Measurements from ENCODE around the genes SNAP91, CEP162 and CFAP206.

GRCh38 chr6:83291636-83292237 is 98.6 kb downstream of the RWDD2A start:
- RRBS: no CpG with 5 or more reads among the region's 9 CpGs

DNA sequence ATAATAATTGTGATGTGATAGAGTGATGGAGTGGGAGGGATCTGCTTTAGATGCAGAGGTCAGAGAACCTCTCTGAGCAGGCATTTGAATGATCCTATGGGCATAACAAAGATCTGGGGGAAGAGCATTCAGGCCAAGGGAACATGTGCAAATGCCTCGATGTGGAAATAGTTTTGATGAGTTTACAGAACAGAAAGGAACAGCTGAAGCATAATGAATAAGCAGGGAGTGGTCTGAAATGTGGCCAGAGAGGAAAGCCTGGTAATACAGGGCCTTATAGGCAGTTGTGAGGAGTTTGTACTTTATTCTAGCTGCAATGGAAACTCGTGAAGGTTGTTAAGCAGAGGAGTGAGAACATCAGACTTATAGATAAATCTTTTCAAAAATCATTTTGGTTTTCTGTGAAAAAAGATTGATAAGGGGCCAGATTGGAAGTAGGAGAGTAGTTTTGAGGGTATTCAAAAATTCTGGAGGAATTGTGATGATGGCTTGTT is 33.1 kb upstream of the ME1 start:
- RRBS: no CpG with 5 or more reads among the region's 2 CpGs

- RRBS: 4% methylated on average over 26 of the region's 83 CpGs
These were observed at the start of gene SNAP91 for GRCh38 chr6:83709002-83709842. Gene SNAP91, minus strand, starts transcription at chr6:83709101.

- RRBS: 0% methylated on average over 3 of the region's 55 CpGs
These were observed at the start of gene CEP162 for GRCh38 chr6:84226881-84228167. Gene CEP162, minus strand, starts transcription at chr6:84227643.

DNA sequence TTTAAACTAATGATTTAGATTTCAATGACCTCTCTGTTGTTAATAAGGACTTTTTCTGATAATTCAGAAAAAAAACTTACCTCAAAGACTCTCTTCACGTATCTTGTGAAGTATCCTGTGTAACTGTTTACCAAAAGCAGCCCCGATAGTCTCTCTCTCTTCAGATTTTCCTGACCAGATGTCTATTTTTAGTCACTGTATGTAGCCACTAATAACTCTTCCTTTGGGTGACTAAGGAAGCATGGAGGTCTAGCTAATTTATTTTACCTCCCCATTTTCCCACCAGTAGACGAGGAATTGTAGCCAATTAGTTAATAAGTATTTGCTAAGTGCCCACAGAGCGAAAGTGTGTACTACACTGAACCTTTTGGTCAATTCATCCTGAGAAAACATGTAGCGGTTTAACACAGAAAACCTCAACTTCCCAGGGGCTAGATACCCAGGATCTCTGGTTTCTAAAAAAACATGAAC is 180.7 kb downstream of the TBX18 start:
- RRBS: no CpG with 5 or more reads among the region's 5 CpGs

GRCh38 chr6:84626302-84626621 is 138.1 kb downstream of the TBX18 start:
- RRBS: no CpG with 5 or more reads among the region's 17 CpGs

- RRBS: no CpG with 5 or more reads among the region's 3 CpGs
These were observed 166.3 kb upstream of the NT5E start for GRCh38 chr6:85283555-85284008.

DNA sequence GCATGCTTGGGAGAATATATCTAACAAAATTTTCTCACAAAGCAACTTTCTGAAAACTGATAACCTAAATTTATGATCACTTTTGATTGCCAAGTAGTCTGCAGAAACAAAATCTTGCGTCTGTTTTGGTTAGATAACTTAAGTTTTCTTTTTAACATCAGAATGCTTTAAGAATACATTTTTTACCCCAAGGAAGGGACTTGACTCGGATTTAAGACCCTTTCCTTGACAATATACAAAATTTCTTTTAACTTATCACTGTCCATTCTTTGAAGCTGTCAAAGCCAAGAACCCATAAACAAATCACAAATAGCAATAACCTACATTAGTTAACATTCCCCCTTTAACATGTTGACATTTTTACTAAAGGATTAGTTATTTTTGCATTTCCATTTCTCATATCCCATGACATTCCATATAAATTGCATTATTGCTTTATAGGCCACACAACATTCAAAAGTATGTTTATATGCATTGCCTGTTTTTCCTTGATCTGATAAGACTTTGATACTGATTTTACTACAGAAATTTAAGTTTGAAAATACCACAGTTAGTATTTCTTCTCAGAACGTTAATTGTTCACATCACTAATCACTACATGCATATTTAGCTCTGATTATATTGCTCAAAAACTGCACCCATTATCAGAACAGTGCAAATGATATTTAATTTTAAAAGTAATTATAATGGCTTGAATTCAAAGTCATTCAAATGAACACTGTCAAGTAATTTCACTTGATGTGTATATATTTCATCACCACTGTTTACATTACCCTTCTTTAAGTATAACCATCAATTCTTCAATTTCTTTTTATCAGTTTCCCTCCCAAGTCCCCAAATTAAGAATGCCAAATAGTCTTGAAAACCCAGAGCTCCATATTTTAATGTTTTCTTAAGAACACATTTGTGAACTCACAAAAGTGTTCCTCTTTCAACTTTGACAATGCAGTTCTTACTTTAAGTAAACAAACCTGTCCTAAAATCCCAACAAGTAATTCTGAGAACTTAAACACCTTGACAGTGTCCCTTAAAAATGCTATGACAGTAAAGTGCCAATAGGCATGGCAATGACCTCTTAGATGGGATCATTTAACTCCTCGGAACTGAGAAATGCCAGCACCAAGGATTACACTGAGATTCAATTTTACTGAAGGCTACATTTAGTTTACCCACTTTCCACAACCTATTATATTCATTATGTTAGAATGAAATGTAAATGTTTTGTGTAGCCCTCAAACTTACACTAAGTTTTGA is 16.4 kb upstream of the SNX14 start:
- RRBS: no CpG with 5 or more reads among the region's 4 CpGs

DNA sequence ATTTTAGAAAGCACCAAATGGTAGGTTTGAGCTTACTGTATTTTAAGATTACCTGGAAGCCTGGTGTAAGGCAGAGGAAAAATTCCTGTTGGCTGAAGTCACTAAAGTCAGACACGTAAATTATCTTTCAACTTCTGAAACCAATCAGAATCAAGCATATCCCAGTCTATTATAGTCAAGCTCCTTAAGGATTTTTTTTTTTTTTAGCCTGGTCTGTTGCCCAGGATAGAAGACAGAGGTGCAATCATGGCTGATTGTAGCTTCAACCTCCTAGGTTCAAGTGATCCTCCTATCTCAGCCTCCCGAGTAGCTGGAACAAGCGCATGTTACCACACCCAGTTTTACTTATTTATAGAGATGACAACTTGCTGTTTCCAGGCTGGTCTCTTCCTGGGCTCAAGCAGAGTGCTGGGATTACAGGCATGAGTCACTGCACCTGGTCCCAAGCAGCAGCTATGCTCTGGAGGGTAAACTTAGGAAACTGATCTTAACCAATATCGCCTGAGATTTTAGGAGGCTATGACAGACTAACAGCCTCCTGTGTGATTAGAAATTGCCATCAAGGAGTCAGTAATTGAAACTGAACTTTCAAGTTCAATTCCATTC is 32.6 kb upstream of the SYNCRIP start:
- RRBS: no CpG with 5 or more reads among the region's 4 CpGs

GRCh38 chr6:85966825-85967270 is 324.2 kb upstream of the SYNCRIP start:
- RRBS: no CpG with 5 or more reads among the region's 5 CpGs

GRCh38 chr6:86026877-86027260 is 384.2 kb upstream of the SYNCRIP start:
- RRBS: no CpG with 5 or more reads among the region's 9 CpGs

DNA sequence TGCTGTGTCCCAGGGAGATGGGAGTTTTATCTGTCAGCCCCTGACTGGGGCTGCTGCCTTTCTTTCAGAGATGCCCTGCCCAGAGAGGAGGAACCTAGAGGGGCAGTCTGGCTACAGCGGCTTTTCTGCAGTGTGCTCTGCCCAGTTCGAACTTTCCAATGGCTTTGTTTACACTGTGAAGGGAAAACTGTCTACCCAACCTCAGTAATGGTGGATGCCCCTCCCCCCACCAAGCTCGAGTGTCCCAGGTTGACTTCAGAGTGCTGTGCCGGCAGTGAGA is 630.9 kb upstream of the HTR1E start:
- RRBS: 93% methylated on average over 2 of the region's 4 CpGs

DNA sequence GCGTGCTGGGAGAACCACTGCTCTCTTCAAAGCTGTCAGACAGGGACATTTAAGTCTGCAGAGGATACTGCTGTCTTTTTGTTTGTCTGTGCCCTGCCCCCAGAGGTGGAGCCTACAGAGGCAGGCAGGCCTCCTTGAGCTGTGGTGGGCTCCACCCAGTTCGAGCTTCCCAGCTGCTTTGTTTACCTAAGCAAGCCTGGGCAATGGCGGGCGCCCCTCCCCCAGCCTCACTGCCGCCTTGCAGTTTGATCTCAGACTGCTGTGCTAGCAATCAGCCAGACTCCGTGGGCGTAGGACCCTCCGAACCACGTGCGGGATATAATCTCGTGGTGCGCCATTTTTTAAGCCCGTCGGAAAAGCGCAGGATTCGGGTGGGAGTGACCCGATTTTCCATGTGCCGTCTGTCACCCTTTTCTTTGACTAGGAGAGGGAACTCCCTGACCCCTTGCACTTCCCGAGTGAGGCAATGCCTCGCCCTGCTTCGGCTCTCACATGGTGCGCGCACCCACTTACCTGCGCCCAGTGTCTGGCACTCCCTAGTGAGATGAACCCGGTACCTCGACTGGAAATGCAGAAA is 365 bp downstream of the GJB7 start:
- RRBS: no CpG with 5 or more reads among the region's 26 CpGs

DNA sequence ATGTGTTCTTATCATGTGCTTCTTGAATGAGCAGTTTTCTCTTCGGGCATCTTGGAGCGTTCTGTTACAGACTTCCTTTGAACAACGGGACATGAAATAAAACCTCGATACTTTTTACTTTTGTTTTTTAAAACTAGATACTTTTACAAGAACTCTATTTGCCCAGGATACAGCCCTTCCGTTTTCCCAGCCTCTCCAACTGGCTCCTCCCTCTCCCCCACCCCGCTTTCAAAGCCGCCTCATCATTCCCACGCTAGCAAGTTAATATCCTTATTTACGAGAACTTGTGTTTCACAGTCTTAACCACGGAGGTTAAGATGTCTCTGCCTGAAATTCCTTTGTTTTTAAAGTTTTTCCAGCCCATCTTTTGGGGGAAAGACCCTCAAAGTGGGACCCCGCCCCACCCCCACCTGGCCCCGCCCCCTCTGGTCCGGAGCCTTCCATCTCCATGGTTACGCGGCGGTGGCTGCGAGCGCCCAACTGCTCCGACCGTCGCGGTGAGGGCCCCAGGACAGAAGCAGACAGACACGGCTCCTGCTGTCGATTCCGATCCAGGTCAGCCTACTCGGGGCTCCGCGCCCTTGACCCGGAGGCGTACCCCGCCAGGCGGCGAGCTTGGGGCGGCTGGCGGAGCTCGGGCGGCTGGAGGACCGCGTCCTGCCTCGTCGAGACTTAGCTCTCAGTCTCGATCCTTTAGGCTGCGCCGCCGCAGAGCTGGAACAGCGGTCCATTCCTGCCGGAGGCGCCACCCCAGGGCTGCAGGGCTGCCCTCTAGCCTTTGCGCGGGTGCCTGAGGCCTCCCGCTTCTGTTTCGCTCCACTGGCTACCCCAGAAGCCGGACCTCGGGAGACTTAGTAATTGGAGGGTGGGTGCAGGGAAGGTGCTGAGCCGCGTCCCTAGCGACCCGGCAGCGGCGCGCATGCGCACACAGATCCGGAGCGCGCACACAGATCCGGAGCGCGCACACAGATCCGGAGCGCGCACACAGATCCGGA is at the start of gene CFAP206:
Gene CFAP206 (plus strand): TSS at position 438 of the 995 bp plus-strand sequence.
- RRBS: 2% methylated on average over 9 of the region's 72 CpGs

DNA sequence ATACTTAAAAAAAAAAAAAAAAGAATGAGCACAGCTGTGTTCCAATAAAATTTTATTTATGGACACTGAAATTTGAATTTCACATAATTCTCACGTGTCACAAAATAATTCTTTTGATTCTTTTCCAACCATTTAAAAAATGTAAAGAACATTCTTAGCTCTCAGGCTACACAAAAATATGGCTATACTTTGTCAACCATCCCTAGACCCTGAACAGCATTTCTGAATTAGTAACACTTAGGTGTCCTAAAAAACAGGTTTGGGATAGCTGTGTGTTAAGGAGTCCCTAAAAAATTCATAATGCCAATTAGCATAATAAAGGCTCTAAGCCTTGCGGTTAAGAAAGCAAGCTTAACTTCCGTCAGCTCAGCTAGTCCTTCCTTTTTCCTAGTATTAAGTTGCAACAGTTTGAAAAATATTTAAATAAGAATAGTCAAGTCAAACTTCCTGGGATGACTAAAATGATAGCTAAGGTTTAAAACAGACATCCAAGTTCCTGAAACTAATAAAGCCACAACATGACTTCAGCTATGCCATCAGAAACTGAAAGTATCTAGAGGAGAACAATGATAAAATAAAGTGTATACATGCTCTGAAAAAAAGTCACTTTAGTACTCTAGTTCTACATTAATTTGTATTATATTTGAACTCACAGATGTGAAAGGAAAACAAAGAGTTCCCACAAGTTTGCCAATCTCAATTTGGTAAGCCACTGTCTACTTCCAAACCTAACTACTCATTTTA is 3.5 kb downstream of the AKIRIN2 start:
- RRBS: no CpG with 5 or more reads among the region's 3 CpGs

GRCh38 chr6:87848331-87848993 is 146.4 kb upstream of the AKIRIN2 start:
- RRBS: no CpG with 5 or more reads among the region's 5 CpGs

GRCh38 chr6:88982902-88983316 is 19.5 kb upstream of the RNGTT start:
- RRBS: no CpG with 5 or more reads among the region's 3 CpGs

DNA sequence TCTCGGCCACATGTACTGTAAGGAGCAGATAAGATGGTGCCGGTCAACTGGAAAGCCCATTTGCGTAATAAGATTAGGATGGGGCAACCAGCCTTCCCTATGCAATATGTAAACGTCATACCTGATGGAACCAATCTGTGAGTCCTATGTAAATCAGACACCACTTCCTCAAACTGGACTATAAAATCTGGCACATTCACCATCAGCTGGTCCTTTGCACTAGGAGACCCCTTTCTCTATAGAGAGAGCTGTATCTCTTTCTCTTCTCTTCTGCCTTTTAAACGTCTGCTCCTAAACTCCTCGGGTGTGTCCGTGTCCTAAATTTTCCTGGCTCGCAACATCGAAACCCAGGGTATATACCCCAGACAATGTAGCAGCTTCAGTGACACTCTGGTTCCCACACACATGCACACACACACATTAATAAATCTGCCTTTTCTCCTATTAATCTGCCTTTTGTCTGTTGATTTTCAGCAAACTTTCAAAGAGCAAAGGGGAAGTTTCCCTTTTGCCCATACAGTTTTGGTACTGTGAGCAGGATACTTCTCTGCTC is 46.5 kb upstream of the RNGTT start:
- RRBS: no CpG with 5 or more reads among the region's 9 CpGs

DNA sequence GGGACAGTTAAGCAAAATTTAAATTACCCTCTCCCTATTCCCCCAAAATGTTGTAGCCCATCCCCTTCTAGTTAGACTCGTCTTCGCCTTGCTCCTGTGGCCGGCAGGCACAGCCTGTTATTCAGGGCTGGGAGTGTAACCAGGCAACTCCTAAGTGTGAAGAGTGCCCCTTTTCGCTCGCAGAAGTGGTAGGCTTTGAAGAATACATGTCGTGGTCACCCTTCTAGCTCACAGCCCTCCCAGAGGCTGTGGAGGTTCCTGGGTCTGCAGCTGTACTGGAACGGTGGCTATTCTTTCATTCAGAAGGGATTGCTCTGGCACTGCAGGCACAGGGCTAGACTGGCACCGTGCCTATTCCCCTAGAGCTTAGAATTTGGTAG is 973 bp upstream of the SRSF12 start:
- RRBS: no CpG with 5 or more reads among the region's 8 CpGs

Measured in zone of skin (tissue), 1 donor.